SK-N-SH (cell line): ENCODE data around the gene NTF4.

DNA sequence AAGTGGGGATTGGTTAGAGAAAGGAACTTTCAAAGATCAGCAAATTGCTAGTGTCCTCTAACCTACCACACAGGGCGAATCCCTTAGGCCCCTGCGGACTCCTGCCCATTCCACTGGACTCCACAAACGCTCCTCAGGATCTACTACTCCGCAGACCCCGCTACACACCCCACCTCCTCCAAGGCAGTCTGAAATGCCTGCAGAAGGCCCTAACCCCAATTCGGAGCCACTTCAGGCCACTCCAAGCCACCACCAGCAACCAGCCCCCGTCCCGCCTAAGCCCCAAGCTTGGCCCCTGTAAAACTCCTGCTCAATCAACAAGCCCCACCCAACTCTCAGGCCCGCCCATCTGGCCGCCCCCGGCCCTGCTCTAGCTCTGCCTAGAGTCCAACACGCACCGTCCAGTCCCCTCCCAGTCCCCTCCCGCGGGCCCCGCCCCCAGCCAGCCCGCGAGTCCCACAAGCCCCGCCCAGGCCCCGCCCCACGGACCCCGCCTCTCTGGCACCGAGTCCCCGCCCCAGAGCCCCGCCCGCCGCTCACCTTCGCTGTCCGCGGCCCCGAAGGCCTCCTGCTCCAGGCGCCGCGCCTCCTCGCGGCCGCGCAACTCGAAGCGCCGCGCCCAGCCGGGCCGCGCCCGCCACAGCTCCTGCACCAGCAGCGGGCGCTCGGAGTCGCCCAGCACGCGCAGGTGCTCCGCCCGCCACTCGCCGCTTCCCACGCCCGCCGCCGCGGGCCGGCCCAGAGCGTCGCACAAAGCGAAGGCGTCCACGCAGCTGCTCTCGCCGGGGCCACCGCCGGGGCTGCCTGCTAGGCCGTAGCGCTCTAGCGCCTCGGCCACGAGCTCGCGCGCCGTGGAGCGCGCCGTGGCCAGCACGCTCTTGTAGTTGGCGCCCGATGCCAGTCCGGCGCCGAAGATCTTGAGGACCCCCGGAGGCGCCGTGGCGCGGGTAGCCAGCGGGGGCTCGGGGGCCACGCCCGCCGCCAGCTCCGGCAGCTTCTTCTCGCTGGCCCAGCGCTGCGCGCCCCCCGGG, 1.7 kb downstream of the RASIP1 start:
- RRBS, result 2% methylated on average over 44 of the region's 105 CpGs
CAGE:
- cytosol, long polyA plus RNA, result no peak
- long polyA plus RNA, result no peak
- nucleus, long polyA plus RNA, result no peak

- RRBS, result 93% methylated on average over 3 of the region's 46 CpGs
CAGE:
- cytosol, long polyA plus RNA, result no peak
- long polyA plus RNA, result no peak
- nucleus, long polyA plus RNA, result no peak
These were observed 15.7 kb downstream of the BCAT2 start for GRCh38 chr19:48794777-48795968.

- RRBS, result 97% methylated on average over 7 of the region's 24 CpGs
CAGE:
- cytosol, long polyA plus RNA, result no peak
- long polyA plus RNA, result no peak
- nucleus, long polyA plus RNA, result no peak
These were observed 8.3 kb downstream of the PLEKHA4 start for GRCh38 chr19:48860033-48860583.

DNA sequence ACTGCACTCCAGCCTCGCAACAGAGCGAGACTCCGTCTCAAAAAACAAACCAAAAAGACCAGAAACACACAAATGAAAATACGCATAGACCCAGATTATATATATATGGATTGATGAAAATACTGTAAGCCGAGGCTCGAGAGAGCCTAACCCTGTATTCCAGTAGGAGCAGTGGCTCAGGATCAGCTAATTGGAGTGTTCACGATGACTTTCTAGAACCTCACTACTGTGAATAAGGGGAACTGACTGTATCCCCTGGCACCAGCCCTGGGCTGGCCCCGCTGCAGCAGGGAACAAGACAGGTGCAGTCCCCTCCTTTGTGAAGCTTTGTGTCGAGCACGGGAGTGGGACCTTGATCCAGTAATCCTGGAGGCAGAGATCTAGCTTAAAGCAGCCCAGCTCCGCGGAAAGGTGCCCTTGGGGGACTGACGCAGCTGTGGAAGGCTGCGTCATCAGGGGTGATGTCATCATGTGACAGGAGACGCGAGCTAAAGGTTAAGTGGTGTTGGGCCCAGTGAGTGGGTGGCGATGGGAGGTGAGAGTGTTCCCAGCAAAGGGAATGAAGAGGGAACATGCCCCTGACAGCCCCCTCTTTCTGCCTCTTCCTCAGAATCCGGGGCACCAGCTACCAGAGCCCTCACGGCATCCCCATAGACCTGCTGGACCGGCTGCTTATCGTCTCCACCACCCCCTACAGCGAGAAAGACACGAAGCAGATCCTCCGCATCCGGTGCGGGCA, 2.8 kb downstream of the LHB start:
- RRBS, result 93% methylated on average over 8 of the region's 26 CpGs
CAGE:
- cytosol, long polyA plus RNA, result no peak
- long polyA plus RNA, result no peak
- nucleus, long polyA plus RNA, result no peak

- RRBS, result no CpG with 5 or more reads among the region's 11 CpGs
CAGE:
- cytosol, long polyA plus RNA, result no peak
- long polyA plus RNA, result no peak
- nucleus, long polyA plus RNA, result no peak
These were observed 529 bp upstream of the ENSG00000268655 start for GRCh38 chr19:49020885-49021270.

- RRBS, result 3% methylated on average over 23 of the region's 47 CpGs
CAGE:
- cytosol, long polyA plus RNA, result no peak
- long polyA plus RNA, result no peak
- nucleus, long polyA plus RNA, result no peak
These were observed at the start of gene NTF4 for GRCh38 chr19:49064556-49065267. Gene NTF4 (minus strand): TSS chr19:49064818.

DNA sequence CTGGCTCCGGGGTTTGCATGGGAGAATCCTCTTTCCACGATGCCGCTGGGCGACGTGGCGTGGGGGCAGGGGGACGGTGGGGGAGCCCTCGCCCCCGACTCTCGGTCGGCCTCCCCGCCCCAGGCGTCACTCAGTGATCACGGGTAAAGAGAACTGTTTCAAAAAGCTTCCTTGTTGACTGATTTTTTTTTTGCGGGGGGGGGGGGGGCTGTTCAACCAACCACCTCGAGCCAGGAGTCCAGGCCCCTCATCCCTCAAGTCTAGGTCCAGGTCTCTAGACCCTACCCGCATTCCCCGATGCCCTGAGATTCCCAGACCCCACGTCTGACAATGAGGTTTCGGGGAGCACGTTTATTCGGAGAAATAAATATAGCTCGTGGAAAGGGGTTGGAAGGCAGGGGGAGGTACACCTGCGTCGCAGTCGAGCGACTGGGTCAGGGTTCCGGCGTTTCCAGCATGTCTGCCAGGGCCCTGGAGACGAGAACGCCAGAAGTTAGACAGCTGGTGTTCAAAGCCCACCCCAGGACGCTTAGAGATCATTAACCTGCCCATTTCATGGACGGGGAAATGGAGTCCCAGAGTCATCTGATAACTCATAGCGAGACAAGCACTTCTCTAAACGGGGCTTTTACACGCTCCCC, 4.2 kb downstream of the HRC start:
- RRBS, result 4% methylated on average over 1 of the region's 36 CpGs
CAGE:
- cytosol, long polyA plus RNA, result no peak
- long polyA plus RNA, result no peak
- nucleus, long polyA plus RNA, result no peak

DNA sequence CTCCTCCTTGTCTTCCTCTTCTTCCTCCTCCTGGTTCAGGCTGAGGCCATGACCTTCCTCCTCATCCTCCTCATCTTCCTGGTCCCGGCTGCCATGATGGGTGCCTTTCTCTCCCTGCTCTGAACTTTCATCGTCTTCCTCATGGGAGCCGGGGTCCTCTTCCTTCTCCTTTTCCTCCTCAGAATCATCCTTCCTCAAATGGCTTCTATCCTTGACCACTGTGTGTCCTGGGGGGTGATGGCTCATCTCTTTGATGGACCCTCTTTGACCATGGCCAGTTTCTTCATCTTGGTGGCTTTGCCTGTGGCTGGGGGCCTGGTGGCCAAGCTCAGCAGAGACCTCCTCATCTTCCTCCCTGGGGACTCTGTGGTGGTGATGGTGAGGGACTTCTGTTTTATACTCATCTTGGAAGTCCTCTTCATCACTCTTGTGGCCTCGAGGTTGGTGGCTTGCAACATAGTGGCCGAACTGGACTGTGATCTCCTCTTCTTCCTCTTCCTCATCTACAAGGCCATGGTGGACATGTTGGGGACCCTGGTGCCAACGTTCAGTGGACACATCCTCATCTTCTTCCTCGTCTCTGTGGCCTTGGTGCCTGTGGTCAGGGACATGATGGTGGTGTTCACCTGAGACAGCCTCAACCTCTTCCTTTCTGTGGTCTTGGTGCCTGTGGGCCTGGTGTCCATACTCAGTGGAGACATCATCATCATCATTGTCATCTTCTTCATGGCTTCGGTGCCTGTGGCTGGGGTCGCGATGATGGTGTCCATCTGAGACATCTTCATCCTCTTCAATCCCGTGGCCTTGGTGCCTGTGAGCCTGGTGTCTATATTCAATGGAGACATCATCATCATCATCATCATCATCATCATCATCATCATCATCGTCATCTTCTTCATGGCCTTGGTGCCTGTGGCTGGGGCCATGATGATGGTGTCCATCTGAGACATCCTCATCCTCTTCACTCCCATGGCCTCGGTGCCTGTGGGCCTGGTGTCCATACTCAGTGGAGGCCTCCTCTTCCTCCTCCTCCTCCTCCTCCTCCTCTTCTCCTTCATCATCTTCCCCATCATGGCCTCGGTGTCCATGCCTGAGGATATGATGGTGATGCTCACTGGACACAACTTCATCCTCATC, 1.2 kb downstream of the HRC start:
- RRBS, result 59% methylated on average over 3 of the region's 14 CpGs
CAGE:
- cytosol, long polyA plus RNA, result no peak
- long polyA plus RNA, result no peak
- nucleus, long polyA plus RNA, result no peak

- RRBS, result 100% methylated on average over 2 of the region's 11 CpGs
CAGE:
- cytosol, long polyA plus RNA, result no peak
- long polyA plus RNA, result no peak
- nucleus, long polyA plus RNA, result no peak
These were observed 54.4 kb downstream of the TRPM4 start for GRCh38 chr19:49211789-49212521.

DNA sequence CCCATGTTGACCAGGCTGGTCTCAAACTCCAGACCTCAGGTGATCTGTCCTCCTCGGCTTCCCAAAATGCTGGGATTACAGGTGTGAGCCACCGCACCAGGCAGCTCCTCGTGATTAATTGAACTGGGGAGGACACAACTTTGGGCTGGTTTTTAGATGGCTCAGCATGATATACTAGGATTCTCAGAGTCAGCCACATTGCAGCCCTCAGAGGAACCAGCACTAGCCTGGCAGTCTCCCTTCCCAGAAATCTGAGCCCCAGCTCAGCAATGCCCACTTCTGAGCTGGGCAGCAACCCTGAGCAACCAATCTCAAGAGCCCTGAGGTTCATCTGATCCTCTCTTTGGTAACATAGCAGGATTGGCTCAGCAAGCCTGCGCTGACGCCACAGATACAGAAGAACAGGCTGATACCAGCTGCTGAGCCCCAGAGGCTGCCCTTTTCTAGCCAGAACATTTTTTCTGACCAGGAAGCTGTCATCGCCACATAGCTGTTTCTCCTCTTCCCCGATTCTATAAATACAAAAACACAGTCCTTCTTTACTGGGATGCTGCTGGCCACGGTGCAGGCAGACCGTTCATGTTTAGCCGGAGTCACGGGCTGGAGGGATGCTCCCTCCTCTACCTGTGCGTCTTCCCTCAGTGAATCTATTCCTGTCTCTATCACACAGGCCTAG, 59.7 kb downstream of the TRPM4 start:
- RRBS, result no CpG with 5 or more reads among the region's 12 CpGs
CAGE:
- cytosol, long polyA plus RNA, result no peak
- long polyA plus RNA, result no peak
- nucleus, long polyA plus RNA, result no peak

DNA sequence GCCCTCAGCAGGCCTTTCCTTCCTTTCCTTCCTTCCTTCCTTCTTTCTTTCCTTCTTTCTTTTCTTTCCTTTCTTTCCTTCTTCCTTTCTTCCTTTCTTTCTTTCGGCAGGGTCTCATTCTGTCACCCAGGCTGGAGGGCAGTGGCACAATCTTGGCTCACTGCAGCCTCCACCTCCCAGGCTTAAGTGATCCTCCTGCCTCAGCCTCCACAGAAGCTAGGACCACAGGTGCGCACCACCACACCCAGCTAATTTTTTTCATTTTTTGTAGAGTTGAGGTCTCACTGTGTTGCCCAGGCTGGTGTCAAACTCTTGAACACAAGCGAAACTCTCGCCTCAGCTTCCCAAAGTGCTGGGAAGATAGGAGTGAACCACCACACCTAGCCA, 10.1 kb downstream of the CD37 start:
- RRBS, result no CpG with 5 or more reads among the region's 4 CpGs
CAGE:
- cytosol, long polyA plus RNA, result no peak
- long polyA plus RNA, result no peak
- nucleus, long polyA plus RNA, result no peak

- RRBS, result no CpG with 5 or more reads among the region's 7 CpGs
CAGE:
- cytosol, long polyA plus RNA, result no peak
- long polyA plus RNA, result no peak
- nucleus, long polyA plus RNA, result no peak
These were observed 6.2 kb downstream of the TEAD2 start for GRCh38 chr19:49356054-49356404.

GRCh38 chr19:49361387-49361949, 748 bp downstream of the TEAD2 start:
- RRBS, result 2% methylated on average over 6 of the region's 25 CpGs
CAGE:
- cytosol, long polyA plus RNA, result no peak
- long polyA plus RNA, result no peak
- nucleus, long polyA plus RNA, result no peak

DNA sequence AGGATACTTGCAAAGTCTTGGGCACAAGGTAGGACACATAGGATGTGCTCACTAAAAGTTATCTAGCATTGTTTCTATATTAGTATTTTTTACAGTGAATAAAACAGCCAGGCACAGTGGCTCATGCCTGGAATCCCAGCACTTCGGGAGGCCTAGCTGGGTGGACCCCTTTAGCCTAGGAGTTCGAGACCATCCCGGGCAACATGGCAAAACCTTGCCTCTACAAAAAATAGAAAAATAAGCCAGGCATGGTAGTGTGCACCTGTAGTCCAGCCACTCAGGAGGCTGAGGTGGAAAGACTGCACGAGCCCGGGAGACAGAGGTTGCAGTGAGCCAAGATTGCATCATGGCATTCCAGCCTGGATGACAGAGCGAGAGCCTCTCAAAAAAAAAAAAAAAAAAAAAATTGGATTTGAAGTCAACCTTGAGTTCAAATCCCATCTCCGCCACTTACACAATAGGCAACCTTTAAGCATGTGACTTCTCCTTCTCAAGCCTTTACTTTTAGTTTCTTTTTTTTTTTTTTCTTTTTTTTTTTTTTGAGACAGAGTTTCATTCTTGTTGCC, 11.9 kb downstream of the KASH5 start:
- RRBS, result no CpG with 5 or more reads among the region's 7 CpGs
CAGE:
- cytosol, long polyA plus RNA, result no peak
- long polyA plus RNA, result no peak
- nucleus, long polyA plus RNA, result no peak

GRCh38 chr19:49422234-49422881, 883 bp downstream of the PTH2 start:
- RRBS, result no CpG with 5 or more reads among the region's 57 CpGs
CAGE:
- cytosol, long polyA plus RNA, result no peak
- long polyA plus RNA, result no peak
- nucleus, long polyA plus RNA, result no peak

DNA sequence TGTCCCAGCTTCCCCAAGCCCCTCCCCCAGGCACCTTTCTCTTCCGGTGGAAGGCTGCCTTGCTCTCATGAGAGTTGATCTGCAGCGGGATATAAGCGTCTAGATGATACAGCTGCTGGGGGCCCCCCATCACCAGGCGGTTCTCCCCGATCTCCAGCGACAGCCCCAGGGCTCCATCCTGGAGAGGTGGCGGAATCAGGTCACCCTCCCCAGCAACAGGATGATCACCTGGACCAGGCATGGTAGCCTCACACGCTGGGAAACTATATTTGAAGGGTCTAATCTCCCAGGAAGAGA, 5.1 kb upstream of the SLC17A7 start:
- RRBS, result no CpG with 5 or more reads among the region's 8 CpGs
CAGE:
- cytosol, long polyA plus RNA, result start-site peak on the minus strand centred at position 152 of the sequence, 59 bp wide, 166 and 238 reads in 2 replicates
- long polyA plus RNA, result start-site peak on the minus strand centred at position 152 of the sequence, 60 bp wide, 386 and 365 reads in 2 replicates
- nucleus, long polyA plus RNA, result start-site peak on the minus strand centred at position 166 of the sequence, 89 bp wide, 269 and 625 reads in 2 replicates

DNA sequence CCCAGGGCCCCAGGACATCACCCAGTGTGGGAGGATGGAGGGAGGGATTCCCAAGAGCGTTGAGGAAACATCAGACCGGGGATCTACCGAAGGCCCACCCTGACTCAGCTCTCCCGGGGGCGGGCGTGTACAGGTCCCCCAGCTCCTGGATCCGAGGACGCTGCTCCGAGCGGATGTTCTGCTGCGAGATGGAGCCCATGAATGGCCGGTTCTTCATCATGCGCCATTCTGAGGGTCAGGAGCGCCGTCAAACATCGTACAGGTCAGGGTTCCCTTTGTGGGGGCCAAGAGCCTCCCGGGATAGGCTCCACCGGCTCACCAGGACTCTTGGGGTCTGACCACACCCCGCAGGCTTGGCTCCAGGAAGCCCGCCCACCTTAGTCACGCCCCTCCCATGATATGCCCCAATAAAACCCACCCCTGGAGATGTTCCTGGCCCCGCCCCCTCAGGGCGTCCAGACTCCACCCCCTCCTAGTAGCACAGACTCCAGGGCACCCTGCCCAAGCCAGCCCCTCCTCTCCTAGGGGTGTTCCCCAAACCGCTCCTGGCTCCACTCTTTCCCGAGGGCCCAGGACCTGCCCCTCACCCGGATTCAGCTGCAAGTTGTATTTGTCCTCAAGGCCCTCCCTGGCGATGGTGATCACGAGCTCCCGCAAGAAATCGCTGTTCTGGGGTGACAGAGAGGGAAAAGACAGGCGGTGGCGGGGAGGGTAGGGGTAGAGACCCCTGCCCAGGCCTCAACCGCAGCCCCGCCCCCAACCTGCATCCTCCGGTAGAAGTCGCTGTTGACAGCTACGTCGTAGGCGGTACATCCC, 4.2 kb downstream of the PIH1D1 start:
- RRBS, result 97% methylated on average over 7 of the region's 39 CpGs
CAGE:
- cytosol, long polyA plus RNA, result start-site peak on the minus strand centred at position 155 of the sequence, 108 bp wide, 64 and 184 reads in 2 replicates
- long polyA plus RNA, result start-site peak on the minus strand centred at position 155 of the sequence, 109 bp wide, 227 and 138 reads in 2 replicates
- nucleus, long polyA plus RNA, result no peak

DNA sequence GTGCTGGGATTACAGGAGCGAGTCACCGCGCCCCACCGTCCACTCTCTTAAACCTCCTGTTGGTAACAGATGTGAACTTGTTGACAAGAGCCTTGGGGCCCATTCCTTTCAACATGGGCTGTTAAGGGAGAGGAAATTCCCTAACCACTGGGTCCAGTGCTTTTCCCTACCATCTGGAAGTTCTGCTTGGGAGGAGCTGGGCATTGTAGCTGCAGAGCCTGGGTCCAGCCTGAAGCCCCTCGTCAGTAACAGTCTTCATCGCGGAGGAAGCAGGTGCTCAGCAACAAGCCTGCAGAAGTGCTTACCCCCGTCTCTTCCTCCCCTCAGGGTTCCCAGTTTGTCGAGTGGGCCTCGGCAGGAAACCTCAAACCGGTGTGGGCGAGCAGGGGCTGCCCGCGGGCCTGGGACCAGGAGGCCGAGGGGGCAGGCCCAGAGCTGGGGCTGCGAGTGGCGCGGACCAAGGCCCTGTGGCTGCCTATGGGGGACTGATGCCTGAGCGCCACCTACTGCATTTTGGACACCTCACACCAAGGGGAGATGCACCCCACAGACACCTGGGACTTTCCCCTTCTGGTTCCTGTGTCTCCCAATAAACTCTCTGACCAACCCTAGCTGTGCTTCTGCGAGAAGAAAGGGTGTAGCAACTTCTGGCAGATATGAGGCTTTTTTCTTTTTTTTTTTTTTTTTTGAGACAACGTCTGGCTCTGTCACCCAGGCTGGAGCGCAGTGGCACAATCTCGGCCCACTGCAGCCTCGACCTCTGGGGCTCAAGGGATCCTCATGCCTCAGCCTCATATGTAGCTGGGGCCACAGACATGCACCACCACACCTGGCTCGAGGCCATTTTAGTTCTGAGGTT, 3.8 kb upstream of the FLT3LG start:
- RRBS, result no CpG with 5 or more reads among the region's 25 CpGs
CAGE:
- cytosol, long polyA plus RNA, result no peak
- long polyA plus RNA, result no peak
- nucleus, long polyA plus RNA, result no peak

- RRBS, result no CpG with 5 or more reads among the region's 24 CpGs
CAGE:
- cytosol, long polyA plus RNA, result start-site peak on the minus strand at chr19:49497940-49498049, 143 and 194 reads in 2 replicates
- long polyA plus RNA, result start-site peak on the minus strand at chr19:49497944-49498039, 195 and 157 reads in 2 replicates
- nucleus, long polyA plus RNA, result no peak
These were observed 1.9 kb downstream of the RPS11 start for GRCh38 chr19:49497834-49498794.

GRCh38 chr19:49592681-49593238, 1.8 kb downstream of the PRR12 start:
- RRBS, result 11% methylated on average over 2 of the region's 22 CpGs
CAGE:
- cytosol, long polyA plus RNA, result no peak
- long polyA plus RNA, result no peak
- nucleus, long polyA plus RNA, result no peak